Pericardium fibroblast (primary cell): ENCODE measurements around a stretch of chr6.

- RAMPAGE, long total RNA, result no peak
Measured at GRCh38 chr6:6712278-6713520, 124.2 kb downstream of the LY86 start.

GRCh38 chr6:6714646-6715367 lies 126.3 kb downstream of the LY86 start:
- RAMPAGE, long total RNA, result no peak

GRCh38 chr6:6749473-6750640 lies 161.3 kb downstream of the LY86 start:
- RAMPAGE, long total RNA, result no peak

GRCh38 chr6:6751560-6751896 lies 163.0 kb downstream of the LY86 start:
- RAMPAGE, long total RNA, result no peak

- RAMPAGE, long total RNA, result no peak
Measured at GRCh38 chr6:6751897-6752518, 163.5 kb downstream of the LY86 start.

GRCh38 chr6:6770541-6770823 lies 182.0 kb downstream of the LY86 start:
- RAMPAGE, long total RNA, result no peak

DNA sequence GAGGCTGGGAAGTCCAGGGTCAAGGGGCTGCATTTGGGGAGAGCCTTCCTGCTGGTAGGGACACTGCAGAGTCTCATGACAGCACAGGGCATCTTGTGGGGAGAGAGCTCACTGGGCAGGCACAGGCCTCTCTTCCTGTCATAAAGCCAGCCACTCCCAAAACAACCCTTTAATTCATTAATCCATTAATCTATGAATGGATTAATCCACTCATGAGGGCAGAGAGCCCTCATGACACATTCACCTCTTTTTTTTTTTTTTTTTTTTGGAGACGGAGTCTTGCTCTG lies 210.5 kb downstream of the LY86 start:
- RAMPAGE, long total RNA, result no peak

GRCh38 chr6:6882868-6883652 lies 224.7 kb upstream of the RREB1 start:
- RAMPAGE, long total RNA, result no peak

- RAMPAGE, long total RNA, result no peak
Measured at GRCh38 chr6:6942691-6943349, 164.9 kb upstream of the RREB1 start.

DNA sequence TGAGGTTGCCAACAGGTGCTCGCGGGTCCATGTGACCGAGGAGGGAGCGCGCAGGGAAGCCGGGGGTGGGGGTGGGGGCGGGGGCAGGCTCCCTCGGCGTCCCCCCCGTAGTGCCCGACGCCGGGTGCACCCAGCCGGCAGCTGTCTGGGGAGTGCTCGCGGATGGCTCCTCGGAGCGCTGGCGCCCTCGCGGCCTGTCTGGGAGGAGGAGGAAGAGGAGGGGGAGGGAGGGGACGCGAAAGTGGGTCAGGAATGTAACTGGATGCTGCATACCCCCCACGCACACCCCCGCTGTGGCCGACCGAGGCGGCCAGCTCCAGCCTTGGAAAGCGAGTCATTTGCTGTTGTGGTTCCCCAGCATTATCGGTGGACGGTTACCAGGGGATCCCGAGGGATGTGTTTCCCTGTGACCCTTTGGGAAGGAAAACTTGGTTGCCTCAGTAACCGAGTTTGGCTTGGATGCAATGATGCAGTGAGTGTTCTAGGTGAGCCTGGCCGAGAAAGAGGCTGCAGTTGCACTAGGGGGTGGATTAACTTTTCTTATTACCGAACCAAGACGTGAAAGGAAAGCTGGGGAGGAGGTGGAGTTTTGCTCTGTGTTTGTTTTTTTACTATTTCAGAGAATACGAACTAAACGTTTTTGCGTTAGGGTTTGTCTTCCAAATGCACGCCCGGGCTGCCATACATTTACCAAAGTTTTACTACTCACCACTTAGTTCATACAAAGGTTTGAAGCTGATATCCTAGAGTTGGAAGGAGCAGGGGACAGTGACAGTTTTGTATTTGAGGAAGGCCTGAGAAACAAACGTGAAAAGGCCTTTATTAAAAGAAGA lies 55.2 kb upstream of the RREB1 start:
- RAMPAGE, long total RNA, result no peak

- RAMPAGE, long total RNA, result no peak
Measured at GRCh38 chr6:7115249-7115990, 7.7 kb downstream of the RREB1 start.

DNA sequence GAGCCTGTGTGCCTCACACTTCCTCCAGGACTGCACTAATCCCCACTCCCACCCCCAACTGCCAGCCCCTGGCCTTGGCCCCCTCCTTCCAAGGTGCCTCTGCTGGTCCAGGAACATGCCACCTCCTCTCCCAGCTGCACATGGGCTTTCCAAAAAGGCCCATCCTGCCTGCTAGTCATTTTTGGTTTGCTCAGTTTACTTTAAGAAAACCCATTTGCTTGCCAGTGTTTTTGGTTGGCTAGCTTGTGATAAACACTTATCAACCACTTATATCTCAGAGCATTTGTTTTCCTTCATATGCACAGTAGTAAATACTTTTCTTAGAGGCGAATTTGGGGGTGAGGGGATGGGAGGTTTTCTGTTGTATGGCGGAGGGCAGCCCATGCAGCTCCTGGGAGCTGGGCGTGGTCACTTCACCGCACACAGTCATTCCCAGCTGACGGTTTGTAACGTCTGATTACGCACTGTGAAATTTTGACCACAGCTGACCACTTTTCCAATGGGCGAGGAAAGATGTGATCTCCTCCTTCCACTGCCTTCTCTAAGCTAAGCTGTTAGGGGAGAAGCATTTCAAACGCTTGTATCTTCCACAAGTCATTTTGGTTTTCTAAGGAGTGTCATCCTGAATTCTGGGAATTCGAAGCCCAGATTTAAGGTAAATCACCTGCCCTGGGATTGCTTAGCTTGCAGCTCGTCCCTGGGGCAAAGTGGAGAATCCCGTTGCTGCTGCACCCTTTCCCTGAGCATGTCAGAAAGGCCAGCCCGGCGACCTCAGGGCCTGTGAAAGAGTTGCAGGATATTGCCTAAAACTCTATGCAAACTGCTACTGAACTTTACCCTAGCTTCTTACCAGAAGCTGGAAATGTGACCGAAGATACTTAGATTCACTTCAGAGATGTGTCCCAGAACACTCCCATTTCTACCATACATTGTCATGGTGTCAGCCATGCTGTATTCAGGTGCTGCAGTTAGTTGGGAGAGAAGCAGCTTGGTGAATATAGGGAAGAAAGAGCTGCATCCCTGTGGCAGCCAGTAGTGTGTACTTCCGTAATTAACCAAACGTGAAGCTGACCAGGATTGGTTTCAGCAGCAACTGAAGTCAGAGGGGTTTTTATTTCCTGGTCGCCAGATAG lies 58.7 kb downstream of the RREB1 start:
- RAMPAGE, long total RNA, result no peak

DNA sequence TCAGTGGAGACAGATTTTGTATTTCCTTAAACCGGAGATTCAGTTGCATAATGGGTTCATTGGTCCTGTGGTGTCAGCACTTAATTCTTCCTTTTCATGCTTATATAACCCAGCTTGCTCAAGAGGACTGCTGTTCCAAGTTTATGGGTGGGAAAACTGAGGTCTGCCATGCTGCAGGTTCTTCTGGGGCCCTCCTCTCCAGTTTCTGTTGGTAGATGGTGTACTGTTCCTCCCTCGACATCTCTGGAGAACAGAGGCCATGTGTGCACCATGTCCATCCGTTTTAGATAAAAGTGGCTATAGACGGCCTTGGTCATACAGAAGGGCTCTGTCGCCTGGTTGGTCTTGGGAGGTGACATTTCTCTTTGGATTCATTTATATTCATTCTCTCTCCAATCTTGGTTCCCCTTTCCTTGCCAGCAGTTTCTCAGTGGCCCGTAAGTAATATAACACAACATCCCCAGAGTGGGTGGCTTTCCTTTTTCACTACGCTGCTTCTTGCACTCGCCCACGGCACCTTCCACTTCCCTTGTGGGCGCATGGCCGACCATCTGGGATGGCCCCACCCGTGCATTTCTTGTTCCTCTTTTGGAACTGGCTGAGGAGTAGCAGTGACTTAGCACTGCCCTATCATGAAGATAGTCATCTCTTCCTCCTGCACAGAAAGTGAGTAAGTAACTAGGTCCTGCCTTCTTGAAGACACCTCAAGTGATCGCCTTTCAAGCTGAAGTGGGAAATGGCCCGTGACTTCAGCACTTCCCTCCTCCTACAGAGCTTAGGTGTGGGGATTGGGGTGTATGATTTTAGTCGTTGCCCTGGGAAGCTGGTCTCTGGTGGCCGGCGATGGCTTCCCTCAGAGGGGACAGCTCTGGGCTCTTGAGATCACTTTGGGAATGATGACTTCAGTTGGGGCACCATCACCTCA lies 94.2 kb downstream of the RREB1 start:
- RAMPAGE, long total RNA, result no peak

DNA sequence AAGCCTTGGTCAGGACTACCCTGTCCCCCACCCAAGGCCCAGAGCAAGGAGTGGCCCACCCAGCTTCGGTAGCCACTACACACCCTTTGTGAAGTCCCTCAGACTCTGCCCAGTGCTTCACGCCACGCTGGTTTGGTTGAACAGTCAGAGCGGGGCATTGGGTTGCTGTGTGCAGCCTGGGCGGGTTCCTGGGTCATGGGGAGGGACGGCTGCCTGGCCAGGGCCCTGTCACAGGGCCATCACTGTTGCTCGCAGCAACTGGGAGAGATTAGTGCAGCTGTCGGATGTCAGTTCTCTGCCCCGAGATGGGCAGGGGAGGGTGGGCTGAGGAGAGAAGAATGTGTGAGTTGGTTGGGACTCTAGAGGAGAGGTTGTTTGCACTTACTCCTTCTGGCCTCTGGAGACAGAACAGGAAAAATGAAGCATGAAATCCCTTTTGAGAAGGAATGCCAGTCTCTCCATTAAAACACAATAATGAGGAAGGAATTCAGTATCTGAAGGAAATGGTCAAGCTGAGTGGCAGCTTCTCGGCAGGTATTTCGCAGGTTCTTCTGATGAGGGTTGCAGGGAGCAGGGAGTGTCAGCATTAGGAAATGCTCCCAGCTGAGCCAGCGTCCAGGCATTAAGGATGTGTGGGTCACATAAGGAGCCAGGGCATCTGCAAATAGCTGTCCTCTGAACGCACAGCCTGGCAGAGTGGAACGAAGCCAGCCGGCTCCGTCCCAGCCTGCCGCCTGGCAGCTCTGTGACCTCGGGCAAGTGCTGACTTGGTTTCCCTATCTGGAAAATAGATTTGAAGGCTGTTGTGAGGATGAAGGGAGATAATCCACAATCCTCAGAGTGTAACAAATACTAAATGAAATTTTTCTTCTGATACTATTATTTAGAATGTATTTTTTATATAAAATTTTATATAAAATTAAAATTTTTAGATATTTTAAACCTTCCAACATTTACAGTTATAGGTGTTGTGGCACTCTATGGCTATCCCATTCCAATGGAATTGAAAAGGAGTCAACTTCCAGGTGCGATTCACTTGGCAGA lies 95.8 kb downstream of the SSR1 start:
- RAMPAGE, long total RNA, result no peak

DNA sequence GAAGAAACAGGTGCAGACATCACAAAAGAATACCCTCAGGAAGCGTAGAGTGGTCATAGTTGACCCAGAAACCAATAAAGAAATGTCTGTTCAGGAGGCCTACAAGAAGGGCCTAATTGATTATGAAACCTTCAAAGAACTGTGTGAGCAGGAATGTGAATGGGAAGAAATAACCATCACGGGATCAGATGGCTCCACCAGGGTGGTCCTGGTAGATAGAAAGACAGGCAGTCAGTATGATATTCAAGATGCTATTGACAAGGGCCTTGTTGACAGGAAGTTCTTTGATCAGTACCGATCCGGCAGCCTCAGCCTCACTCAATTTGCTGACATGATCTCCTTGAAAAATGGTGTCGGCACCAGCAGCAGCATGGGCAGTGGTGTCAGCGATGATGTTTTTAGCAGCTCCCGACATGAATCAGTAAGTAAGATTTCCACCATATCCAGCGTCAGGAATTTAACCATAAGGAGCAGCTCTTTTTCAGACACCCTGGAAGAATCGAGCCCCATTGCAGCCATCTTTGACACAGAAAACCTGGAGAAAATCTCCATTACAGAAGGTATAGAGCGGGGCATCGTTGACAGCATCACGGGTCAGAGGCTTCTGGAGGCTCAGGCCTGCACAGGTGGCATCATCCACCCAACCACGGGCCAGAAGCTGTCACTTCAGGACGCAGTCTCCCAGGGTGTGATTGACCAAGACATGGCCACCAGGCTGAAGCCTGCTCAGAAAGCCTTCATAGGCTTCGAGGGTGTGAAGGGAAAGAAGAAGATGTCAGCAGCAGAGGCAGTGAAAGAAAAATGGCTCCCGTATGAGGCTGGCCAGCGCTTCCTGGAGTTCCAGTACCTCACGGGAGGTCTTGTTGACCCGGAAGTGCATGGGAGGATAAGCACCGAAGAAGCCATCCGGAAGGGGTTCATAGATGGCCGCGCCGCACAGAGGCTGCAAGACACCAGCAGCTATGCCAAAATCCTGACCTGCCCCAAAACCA lies 5.1 kb upstream of the SNRNP48 start:
- RAMPAGE, long total RNA, result no peak

DNA sequence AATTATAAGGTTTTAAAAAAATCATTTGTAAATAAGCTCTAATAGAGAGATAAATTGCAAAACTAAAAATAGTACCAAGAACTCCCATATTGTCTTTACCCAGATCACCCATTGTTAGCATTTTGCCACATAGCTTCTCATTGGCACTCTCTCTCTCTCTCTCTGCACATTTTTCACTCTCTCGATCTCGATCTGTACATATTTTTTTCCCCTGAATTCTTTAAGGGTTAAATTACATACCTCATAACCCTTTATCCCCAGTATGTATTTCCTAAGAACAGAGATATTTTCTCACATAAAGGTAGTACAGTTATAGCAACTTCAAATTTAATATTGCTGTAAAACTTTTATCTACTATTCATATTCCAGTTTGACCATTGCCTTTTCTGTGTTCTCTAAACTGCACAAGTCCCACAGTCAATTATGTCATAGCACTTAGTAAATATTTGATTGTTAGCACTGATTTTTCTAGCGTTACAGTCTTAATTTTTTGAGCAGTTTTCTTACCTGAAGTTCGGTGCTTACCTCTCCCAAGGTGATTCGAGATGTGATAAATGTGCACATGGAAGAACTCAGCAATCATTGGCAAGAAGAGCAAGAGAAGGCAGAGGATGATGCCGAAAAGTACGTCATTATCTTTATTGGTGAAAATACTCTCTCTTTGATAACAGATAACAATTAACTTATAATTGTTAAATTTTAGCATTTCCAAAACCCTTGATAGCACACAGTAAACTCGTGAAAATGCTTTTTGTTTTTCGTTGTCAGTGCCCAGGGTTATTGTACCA lies 15.1 kb downstream of the SNRNP48 start:
- RAMPAGE, long total RNA, result no peak

DNA sequence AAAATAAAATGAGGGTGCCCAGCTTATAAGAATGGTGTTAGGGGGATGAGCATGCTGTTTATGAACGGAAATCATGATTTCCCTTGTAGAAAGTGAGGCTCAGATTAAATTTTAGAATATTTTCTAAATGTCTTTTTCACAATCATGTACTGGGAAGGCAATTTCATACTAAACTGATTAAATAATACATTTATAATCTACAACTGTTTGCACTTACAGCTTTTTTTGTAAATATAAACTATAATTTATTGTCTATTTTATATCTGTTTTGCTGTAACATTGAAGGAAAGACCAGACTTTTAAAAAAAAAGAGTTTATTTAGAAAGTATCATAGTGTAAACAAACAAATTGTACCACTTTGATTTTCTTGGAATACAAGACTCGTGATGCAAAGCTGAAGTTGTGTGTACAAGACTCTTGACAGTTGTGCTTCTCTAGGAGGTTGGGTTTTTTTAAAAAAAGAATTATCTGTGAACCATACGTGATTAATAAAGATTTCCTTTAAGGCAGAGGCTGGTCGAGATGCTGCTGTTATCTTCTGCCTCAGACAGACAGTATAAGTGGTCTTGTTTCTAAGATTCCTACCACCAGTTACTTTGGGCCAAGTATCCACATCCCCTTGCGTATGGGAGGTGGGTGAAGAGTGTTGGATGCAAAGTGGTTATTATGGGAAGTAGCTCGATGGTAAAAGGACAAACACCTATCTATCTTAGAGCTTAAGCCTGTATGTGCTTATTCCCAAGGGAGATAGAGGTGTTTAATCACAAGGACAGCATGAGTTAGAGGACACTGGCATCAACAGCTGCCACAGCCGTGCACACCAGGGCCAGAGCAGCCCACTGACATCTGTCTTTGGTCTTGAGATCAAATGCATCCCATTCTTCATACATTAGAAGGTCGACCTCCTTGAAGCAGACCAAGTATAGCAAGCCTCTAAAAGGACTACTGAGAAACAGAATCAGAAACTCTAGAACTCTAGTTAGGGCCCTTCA lies 29.1 kb downstream of the TXNDC5 start:
- RAMPAGE, long total RNA, result no peak

GRCh38 chr6:7986005-7986834 lies 75.6 kb upstream of the TXNDC5 start:
- RAMPAGE, long total RNA, result no peak

GRCh38 chr6:8639921-8640751 lies 204.8 kb upstream of the SLC35B3 start:
- RAMPAGE, long total RNA, result no peak

GRCh38 chr6:8656083-8656407 lies 220.7 kb upstream of the SLC35B3 start:
- RAMPAGE, long total RNA, result no peak